ENCODE results near the gene WDR7.

DNA sequence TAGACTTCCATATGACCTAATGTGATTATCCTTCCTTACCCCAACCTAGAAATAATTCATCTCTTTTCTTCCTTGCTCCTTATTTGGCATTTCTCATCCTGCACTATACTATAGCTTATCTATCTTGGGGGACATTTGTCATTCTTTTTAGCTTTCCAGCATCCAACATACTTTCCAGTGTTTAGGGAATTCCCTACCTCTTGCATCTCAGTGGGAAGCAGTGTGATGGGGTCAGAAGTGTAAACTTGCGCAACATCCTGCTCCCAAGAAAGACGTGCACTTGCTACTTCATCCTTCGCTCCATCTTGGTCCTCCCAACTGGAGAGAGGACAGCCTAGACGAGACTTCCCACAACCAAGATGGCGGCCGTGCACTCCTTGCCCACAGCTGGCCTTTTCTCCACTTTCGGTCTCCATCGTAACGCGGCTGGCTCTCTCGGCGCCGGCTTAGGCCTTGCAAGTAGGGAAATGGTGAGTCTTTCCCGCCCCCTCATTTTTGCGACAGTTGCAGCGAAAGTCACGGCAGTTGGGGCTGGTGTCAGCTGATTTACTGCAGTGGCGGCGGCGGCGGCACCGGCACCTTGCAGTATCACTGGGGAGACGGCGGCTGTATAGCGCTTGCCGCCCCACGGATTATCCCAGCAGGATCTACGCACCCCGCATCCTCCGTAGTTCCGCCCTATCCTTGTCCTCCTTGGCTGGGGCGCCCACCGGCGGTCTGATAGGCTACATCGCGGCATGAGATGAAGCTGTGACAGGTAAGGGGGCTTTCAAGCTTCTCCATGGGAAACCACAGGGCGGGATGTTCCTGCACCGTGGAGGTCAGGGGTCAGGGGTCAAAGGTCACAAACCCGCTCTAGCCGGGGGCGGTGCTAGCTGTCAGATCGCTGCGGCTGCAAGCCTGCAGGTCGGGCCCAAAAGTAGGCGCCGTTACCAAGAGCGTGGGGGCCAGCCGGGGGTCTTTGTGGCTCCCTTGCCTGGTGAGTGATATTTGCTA, at the start of gene WDR7:
WDR7 (plus strand) TSS at position 540 of the 996 bp plus-strand sequence.
- RRBS, result under 1% methylated on average over 8 of the region's 48 CpGs

- RRBS, result no CpG with 5 or more reads among the region's 8 CpGs
Observed at GRCh38 chr18:57210299-57210764, 63.4 kb downstream of the BOD1L2 start.

DNA sequence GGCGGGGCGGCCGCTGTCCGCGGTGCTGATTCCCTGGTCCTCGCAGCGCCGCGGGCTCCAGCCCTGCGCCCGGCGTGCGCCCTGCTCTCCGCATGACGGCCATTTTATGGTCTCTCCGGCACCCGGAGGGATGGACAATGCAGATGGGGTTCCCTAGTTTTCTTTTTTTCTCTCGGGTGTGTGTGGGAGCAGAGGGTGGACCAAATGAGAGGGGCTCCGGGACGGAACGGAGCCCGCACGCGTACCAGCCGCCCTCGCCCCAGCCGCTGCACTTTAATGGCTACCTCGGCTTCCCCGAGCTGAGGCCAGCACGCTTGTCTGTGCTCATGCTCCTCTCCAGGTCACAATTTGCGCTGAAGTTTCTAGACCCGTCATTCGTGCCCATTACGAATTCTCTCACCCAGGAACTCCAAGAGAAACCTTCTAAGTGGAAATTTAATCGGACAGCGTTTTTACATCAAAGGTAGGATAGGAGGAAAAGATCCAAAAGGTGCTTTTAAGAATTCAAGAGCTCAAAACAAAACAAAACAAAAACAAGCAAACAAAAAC, 1.8 kb downstream of the ST8SIA3 start:
- RRBS, result 35% methylated on average over 8 of the region's 36 CpGs

- RRBS, result 21% methylated on average over 32 of the region's 109 CpGs
Observed at GRCh38 chr18:57427399-57428544, 7.4 kb upstream of the ONECUT2 start.

DNA sequence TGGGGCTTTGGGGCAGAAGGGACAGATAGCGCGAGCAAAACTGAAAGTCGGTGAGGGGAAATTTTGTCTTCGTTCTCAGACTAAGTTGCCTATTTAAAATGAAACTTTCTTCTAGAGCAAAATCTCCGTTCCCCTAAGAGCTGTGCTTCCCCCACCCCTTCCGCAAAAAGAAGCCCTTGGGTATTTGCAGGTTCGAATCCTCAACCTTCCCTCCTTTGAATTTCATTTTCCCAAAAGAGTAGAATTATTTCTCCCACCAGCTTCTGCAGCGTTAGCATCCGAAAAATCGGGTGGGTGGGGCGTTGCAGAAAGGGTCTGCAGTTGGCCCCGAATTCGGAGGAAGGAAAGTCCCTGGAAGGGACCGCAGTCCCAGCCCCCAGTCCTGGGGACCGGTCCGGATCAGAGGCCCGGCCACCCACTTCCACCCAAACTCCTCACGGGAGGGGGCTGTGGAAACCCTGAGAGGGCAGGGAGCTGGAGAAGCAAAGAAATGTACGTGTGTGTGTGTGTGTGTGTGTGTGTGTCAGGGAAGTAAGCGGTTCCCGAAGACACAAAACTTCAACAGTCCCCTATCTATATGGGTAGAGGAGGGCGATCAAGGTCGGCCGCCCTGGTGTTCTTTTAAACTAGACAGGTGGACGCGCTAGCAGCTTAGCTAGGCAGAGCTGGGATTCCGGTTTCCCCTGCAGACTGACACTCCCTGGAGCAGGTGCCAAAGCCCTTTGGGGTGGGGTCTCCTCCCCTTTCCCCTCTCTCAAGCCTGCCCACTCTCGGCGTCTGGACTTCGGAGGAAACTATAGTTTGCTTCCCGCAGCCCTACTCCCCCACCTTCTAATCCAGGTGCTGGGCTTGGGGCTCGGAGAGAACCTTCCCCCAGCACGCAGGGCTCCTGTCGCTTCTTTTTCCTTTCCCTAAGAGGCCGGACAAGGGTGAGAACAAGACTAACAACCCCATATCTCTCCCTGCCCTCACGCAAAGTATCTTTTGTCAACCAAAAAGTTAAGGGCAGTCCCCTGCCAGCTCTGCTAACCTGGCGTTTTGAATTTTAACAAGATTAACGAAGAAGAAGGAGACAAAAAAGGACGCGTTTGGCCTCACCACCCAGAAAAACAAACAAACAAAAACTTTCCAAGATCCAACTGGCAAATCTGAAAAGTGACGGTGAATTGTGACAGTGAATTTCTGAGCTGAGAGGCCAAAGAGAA, 4.9 kb upstream of the ONECUT2 start:
- RRBS, result no CpG with 5 or more reads among the region's 41 CpGs

GRCh38 chr18:57662371-57662728, 40.7 kb upstream of the NARS1 start:
- RRBS, result no CpG with 5 or more reads among the region's 5 CpGs

DNA sequence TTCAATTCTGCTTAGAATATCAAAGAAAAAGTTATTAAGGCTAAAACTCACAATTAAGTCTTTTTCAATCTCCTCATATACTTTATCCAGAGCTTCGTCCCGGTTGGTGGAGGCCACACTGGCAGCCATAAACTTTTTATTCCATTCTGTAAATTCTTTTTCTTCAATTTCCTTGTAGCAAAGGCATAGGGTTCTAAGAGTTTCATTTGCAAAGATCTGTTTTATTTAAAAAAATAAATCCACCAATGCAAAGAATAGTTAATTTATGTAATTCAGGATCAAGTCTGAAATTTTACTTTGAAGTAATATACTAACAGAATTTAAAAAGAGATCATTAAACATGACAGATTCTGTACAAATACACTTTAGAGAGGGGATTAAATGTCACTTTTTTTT, 47.6 kb upstream of the NARS1 start:
- RRBS, result no CpG with 5 or more reads among the region's 2 CpGs

DNA sequence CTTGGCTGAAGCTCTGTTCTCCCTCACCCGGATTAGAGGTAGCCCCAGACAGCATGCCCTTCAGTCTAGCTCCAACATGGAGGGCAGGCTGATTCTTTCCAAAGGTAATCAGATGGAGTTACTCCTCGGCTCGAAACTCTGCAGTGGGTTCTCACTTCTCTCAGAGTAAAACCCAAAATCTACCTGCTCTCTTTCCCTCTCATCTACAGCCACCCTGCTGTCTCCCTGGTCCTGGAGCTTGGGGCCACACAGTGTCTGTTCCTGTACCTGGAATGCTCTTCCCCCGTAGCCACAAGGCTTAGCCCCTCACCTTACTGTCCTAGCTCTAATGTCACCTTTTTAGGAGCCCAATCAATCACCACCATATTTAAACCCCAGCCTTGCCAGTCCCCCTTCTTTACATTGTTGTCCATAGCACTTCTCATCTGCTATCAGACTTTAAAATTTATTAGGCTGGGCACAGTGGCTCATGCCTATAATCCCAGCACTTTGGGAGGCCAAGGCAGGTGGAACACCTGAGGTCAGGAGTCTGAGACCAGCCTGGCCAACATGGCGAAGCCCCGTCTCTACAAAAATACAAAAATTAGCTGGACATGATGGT, 29.1 kb downstream of the ATP8B1 start:
- RRBS, result no CpG with 5 or more reads among the region's 6 CpGs

DNA sequence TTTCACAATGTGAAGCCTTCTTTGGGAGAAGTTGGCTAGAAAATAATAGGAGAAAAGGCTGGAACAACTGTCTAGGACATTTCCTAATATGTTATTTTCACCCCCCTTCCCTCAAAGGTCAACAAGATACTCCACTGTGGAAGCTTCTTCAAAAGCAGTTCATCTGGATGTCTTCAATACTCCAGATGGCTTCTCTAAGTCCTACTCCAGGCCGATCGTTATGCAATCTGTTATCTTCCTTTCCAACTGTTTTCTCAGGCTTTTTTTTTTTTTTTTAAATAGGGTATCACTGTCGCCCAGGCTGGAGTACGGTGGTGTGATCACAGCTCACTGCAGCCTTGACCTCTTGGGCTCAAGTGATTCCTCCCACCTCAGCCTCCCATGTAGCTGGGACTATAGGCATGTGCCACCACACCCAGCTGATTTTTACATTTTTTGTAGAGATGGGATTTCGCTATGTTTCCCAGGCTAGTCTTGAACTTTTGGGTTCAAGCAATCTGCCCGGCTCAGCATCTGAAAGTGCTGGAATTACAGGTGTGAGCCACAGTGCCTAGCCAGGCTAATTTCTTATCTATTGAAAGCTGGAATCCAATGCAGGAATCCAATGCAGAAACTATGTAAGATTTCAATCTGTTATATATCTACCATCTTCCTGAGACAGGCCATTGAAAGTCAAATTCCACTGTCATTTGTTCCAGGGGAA, 26.2 kb downstream of the ATP8B1 start:
- RRBS, result no CpG with 5 or more reads among the region's 6 CpGs

- RRBS, result no CpG with 5 or more reads among the region's 3 CpGs
Observed at GRCh38 chr18:57800744-57801059, 2.4 kb downstream of the ATP8B1 start.

DNA sequence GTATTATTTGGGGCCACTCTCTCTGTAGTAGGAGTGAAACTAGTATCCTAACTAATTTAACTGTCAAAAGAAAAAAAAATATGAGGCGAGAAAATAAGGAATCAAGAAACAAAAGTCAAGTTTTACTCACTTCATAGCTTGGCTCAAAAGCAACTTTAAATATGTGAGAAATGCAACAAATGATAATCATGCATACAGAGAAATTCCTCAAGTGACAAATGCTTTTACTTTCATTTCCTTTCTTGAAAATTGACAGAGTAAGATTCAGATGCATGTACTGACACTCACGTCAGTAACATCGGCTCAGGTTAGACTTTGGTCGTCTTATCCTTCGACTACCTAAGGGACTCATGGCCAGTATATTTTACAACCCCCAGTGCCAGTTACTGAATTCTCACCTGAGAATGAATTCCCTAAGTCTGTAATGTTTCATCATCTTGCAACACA, 30.2 kb upstream of the ATP8B1 start:
- RRBS, result no CpG with 5 or more reads among the region's 5 CpGs

DNA sequence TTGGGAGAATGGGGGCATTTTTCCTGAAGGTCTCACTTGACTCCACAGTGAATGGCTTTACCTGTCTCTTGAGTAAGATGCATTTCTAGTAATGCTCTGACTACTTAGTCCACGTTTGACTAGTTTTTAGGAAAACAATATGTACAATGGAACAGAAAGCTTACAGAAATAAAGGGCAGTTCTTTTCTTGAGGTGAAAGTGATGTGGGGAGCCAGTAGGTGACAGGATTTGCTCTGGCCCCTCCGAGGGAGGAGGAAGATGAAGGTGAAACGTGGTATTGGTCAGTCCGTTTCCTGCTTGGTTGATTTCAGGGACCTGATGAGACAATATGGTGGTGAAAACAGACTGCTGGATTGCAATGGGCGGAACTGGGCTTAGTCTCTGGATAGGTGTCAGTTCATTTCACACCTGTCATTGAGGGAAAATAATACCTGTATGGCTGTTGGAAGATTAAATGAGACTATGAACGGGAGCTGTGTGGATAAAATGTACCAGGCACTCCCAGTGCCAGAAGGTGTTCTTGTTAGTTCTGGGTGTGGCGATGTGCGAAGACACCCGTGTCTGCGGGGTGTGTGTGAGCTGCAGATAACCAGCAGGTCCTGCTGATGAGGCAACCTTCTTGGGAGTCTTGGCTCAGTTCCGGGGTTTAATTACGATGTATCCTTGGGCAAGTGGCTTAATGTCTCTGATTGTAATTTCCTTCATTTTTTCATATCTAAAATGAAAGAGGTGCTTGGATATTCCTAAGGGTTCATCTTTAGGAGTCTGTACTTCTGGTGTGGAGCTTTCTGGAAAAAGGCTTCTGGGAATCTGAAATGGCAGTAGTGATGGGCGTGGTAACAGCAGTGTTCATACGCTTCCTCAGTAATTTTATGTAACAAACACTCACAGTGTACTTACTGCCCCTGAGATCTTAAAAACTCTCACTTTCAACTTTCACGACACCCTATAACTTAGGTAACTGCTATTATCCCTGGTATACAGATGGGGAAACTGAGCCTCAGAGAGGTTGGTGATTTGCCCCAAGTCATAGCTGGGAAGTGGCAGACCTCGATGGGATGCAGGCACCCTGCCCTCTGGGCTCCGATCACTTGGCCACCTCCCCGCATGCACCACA, 34.9 kb downstream of the NEDD4L start:
- RRBS, result no CpG with 5 or more reads among the region's 18 CpGs

DNA sequence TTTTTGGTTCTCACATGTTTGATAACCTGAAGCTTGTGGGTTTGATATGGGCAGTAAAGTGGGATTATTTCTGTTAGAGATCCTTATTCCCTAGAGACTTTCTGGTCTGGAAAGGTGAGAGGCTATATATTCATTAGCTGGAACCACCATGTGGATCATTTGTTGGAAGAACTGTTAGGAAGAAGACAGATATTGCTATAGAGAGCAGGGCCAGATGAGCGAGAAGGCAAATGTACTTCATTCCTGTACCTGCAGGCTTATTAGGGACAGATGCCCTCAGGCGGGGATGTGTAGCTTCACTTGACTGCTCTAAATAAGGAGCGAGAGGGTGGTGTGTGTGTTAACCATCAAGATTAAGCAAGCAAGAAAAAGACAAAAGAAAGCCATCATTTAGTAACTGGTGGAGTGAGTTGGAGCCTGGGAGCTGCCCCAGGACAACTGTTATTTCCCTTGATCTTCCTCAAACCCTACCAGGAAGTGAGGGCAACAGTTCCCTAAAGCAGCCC, 36.4 kb downstream of the NEDD4L start:
- RRBS, result no CpG with 5 or more reads among the region's 3 CpGs

DNA sequence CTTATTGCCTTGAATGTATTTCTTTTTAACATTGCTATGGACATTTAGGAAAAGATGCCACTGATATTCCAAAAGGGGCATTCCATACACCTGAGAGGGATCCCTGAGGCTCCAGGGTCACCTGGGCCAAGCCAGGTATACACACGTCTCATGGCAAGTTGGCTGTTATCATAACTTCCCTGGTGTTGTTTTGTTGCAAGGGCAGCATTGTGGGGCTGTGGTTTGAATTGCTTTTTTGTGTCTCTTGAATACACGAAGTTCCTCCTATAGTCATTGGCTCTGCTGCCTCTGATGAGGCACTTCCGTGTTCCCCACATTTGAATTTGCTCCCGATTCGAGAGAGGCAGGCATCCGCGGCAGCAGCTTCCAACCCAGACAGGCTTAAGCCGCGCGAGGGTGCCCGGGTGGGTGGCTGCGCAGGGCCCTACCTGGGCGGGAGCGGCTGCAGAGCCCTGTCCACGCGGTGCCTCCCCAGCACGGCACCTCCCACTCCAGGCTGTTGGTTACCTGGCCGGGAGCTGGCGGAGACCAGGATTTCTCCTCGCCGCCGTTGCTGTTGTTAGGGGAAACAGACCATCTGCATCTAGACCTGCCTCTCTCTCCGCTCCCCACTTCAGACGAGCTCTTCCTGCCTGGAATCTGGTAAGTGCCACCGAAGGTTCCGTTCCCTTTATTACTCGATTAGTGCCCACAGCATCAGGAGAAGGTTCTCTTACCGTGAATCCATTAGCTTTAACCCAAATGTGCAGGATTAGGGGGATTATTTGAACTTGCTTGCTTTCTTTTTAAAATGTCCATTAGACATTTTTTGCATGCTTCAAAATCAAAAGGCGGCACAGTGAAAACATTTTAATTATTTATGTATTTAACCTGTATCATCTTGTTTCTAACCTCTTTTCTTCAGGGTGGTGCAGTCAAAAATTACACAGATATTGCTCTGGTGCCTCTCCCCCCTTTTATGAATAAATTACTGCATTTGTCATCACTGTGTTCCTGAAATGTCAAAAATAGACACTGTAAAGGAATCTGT, 151.4 kb downstream of the NEDD4L start:
- RRBS, result no CpG with 5 or more reads among the region's 29 CpGs

- RRBS, result 8% methylated on average over 1 of the region's 3 CpGs
Observed at GRCh38 chr18:58222418-58223213, 178.6 kb downstream of the NEDD4L start.

- RRBS, result no CpG with 5 or more reads among the region's 10 CpGs
Observed at GRCh38 chr18:58287409-58288253, 243.6 kb downstream of the NEDD4L start.

DNA sequence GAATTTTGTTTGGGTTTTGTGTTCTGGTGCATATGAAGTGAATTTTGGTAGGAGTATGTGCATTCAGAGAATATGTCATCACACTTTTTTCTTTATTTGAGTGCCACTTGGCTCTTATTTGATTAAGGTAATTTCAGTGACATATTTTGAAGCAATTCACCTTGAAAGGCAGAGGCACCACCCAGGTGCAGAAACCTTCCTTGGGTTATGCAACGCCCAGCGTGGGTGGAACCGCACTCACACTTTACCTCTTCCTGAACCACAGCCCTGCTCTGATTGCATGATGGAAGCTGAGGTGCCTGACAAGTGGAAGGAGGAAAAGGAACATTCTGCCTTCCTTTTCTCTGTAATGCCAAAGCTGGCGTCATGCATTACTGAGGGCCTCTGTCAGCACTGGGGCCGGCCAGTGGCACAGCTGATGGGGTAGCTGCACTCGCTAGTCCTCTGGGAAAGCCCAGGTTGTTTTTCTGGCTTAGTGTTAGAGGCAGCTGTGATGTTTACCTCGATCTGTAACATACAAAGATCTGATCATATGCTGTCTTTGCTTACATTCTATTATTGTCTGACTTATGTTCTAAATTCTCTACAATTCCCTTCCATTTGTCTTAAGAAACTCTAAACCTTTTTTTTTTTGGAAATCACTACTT, 266.5 kb downstream of the NEDD4L start:
- RRBS, result no CpG with 5 or more reads among the region's 7 CpGs

DNA sequence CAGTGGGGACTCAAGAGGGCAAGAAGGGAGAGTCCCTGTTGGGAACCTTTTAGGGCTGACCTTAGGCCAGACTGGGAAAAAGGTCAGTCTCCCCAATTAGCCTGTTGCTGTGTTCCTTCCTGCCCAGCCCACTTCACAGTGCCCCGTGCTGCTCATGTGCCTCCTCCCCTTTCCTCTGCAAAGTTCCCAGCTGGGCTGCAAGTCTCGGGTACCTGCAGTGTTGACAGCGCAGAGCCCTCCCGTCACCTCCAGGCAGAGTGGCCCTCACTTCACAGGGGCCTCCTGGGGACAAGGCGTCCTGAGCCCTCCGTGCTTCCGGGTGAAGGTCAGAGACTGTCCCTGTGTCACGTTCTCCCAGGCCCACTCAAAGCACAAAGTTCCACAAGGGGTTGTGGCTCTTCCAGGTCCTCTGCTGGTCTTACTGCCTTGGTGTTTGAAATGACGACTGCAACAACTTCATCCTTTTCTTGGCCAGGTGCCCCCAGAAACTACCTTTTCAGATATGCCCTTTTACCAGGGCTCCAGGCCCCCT, 225.8 kb downstream of the ALPK2 start:
- RRBS, result no CpG with 5 or more reads among the region's 9 CpGs

DNA sequence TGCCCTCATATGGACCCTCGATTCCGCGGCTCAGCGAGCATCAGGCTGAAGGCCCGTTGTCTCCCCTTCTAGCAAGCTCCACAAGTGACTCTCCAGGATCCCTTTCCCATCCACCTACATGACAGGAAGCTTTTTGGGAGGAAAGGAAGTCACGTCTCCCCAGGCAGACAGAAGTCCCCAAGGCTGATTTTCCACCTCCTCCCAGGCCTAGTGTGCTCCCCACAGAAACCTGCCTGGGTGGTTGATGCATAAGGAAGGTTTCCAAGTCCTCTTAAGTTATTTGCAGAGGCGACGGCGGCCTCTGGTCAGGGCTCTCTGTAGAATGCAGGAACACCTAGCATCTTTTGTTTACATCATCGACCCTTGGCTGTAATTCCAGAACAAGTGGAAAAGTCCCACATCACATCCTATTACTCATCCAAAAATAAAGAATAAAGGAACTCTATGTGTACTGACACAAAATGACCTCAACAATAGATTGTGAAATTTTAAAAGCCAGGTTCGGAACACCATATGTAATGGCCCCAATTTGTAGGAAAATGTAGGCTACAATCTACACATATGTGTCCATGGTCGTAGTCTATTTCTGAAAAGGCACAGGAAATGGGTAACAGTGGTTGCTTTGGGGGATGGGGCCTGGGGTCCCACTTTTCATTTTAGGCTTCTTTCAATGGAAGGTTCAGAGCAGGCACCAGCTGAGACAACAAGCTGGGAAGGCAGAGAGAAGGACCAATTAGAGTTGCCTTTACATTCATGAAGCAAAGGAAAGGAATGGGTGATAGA, 211.1 kb downstream of the ALPK2 start:
- RRBS, result no CpG with 5 or more reads among the region's 12 CpGs

GRCh38 chr18:58451584-58451937, 177.3 kb downstream of the ALPK2 start:
- RRBS, result no CpG with 5 or more reads among the region's 7 CpGs